Bronchial lymph node (tissue), 1 donor: ENCODE results near the genes HOXB1, HOXB2 and HOXB9.

- PRO-cap, result no peak
Observed at GRCh38 chr17:47683026-47683212, 11.0 kb upstream of the TBKBP1 start.

DNA sequence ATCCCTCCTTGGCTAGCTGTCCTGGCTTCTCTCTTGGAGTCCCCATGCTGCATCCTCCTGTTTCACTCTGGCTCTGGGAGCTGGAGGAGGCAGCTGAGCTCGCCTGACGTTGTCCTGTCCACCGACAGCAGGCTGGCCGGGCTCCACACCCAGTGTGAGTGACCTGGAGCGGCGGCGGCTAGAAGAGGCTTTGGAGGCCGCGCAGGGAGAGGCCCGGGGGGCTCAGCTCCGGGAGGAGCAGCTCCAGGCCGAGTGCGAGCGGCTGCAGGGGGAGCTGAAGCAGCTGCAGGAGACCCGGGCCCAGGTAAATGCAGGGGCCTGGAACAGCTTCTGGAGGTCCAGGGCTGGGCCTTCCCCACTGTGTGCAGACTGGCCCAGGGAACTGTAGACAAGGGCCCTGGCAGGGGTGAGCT, 5.2 kb downstream of the TBKBP1 start:
- PRO-cap, result no peak

GRCh38 chr17:47830019-47830933, 1.1 kb downstream of the MRPL10 start:
- PRO-cap, result bidirectional peak, plus-strand start at chr17:47830235, minus-strand start at chr17:47829965; unidirectional peak, plus-strand start at chr17:47830275

- PRO-cap, result no peak
Observed at GRCh38 chr17:47915938-47917146, 20.3 kb downstream of the SP2 start.

DNA sequence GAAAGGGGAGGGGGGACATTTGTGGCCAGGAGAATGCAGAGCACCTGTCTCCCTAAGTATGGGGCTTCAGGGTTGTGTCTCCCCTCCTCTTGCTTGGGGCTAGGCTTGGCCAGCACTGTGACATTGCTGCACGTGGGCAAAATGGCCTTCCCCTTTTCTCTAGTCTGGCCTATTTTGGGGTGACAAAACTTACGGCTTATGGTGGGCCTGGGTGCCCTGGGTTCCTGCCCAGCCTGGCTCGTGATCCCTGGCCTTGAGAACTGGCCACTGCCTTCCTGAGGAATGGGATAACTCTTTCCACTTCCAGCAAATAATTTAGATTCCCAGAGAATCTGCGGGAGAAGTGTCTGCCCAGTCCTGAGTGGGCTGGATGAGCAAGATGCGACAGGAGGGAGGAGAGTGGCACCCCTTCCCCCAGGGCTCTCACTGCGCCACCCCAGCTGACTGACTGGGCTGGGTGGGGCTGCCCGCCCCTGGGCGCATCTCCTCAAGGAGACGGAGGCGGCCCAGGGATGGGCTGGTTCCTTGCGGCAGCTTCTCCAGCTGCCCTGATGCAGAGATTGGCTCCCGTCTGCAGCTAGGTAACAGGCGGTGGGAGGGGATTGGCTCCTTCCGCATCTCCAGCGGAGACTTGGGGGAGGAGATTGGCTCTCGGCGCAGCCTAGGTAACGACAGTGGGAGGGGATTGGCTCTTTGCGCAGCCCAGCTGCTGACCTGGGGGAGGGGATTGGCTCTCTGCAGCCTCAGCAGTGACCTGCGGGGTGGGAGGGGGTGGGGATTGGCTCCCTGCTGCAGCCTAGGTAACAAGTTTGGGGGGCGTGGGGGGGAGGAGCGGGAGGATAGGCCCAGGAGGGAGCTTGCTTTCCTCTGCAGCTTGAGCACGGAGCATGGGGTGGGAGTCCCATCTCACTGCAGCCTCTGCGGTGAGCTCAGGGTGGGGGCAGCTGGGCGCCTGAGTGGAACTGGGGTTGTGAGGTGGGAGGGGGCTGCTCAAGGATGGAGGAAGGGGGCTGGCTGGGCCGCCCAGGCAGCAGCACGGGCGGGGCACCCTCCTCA, 6.0 kb downstream of the NFE2L1 start:
- PRO-cap, result bidirectional peak, plus-strand start at position 490 of the sequence, minus-strand start at position 450 of the sequence; unidirectional peak, minus-strand start at position 553 of the sequence

DNA sequence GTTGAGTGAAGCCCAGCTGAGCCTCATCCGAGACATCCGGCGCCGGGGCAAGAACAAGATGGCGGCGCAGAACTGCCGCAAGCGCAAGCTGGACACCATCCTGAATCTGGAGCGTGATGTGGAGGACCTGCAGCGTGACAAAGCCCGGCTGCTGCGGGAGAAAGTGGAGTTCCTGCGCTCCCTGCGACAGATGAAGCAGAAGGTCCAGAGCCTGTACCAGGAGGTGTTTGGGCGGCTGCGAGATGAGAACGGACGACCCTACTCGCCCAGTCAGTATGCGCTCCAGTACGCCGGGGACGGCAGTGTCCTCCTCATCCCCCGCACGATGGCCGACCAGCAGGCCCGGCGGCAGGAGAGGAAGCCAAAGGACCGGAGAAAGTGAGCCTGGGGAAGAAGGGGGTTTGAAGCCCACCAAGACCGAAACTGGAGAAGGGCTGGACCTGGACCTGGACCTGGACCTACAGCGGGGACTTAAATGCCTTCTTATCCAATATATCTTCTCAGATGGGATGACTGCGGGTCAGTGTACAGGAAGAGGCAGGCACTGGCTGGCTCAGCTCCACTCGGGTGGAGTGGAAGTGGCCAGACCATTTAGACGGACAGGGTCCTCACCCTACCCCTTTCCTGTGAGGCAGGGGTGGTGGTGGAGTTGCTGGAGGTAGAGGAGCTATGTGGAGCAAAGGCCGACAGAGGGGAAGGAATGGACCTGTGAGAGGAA, 11.3 kb downstream of the NFE2L1 start:
- PRO-cap, result no peak

- PRO-cap, result no peak
Observed at GRCh38 chr17:48122845-48123352, 15.3 kb downstream of the SNX11 start.

DNA sequence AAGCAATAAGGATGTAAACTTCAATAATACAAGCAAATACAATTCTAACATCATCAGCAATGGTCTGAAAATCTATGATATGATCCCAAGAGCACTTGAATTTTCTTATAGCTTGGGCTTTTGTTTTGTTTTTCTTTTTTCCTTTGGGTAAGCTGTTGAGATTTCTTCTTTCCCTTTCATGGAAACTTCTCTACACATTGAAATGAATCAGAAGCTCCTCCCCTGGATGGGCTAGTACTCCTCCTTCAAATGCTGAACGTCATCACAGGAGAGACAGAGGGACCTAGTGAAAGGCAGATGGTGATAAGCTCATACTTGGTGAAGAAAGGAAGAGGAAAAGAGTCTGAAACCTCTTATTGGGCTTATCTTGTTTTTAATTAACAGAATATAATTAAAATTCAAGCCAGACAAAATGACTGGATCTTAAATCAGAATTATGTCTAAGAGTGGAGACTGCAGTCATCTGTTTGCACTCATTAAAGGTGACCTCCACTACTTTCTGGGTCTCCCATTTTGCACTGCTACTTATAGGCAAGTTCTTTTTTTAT, 147.3 kb downstream of the SNX11 start:
- PRO-cap, result no peak

- PRO-cap, result no peak
Observed at GRCh38 chr17:48413637-48413964, 16.4 kb downstream of the SKAP1 start.

DNA sequence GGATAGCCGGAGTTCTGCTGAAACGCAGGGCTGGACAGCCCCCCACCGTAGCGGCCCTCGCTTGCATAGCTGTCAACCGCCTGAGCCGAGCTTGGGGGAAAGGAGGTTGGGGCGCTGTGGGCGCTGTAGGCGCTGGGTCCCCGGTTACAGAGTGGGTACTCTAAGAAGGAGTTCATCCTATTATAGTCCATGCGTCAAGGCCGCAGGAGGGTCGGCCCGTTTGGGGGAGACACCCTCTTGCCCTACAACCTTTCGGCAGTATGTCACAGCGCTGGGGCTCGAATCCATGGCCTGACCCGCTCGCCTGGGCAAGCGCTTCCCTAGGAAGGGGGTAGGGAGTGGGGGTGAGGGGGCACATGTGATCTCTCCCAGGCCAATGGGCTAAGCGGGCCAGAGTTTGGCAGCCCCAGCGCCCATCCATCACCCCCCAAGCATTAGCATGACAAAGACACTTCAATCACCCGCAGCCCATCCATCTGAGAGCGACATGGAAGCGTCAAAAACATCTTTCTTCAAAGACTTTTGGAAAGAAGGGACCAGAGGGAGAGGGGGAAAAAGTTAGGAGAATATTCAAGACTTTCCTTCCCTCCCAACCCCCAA, at the start of gene HOXB1:
TSS of gene HOXB1 (minus strand) at position 298 of the 600 bp plus-strand sequence.
- PRO-cap, result no peak

GRCh38 chr17:48541680-48542071, 3.2 kb downstream of the HOXB2 start:
- PRO-cap, result bidirectional peak, plus-strand start at chr17:48541975, minus-strand start at chr17:48541789

DNA sequence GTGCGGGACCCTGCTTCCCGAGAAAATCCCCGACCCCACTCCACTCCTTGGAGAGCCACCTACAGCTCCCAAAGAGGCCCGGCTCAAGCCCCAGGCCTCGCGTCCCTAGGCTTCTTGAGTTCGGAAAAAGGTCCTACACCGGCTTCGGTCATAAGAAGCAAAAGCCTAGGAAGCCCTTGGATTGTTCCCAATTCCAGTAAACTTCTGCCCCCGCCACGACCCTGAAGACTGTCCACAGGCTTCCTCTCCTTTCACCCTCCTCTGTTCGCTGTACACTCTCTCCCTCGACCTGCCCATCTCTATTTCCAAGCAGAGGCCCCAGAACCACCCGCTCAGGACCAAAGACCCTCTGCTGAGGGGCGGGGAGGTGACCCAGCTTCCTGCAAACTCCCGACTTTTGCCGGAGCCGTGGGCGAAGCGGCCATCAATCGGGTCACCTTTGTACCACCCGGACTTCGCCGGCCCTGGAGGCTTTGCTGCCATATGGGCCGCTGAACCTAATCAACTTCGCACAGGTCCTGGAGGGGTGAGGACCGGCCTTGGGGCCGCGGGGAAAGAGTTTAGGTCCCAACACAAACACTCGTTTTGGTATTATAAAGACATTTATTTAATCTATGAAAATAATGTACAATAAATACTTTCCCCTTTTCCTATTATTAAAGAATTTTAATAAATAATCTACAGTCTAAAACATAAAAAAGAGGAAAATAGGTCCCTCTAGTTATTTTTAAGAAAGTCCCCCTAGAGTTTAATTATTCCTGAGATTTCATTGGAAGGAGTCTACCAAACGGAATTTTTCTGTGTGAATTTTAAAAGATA, 2.6 kb downstream of the HOXB2 start:
- PRO-cap, result no peak

- PRO-cap, result bidirectional peak, plus-strand start at chr17:48545222, minus-strand start at chr17:48545112
Observed at GRCh38 chr17:48544972-48545469, at the start of gene HOXB2. Gene HOXB2 (minus strand): TSS chr17:48545109.

- PRO-cap, result no peak
Observed at GRCh38 chr17:48553677-48554889, 9.2 kb upstream of the HOXB2 start.

DNA sequence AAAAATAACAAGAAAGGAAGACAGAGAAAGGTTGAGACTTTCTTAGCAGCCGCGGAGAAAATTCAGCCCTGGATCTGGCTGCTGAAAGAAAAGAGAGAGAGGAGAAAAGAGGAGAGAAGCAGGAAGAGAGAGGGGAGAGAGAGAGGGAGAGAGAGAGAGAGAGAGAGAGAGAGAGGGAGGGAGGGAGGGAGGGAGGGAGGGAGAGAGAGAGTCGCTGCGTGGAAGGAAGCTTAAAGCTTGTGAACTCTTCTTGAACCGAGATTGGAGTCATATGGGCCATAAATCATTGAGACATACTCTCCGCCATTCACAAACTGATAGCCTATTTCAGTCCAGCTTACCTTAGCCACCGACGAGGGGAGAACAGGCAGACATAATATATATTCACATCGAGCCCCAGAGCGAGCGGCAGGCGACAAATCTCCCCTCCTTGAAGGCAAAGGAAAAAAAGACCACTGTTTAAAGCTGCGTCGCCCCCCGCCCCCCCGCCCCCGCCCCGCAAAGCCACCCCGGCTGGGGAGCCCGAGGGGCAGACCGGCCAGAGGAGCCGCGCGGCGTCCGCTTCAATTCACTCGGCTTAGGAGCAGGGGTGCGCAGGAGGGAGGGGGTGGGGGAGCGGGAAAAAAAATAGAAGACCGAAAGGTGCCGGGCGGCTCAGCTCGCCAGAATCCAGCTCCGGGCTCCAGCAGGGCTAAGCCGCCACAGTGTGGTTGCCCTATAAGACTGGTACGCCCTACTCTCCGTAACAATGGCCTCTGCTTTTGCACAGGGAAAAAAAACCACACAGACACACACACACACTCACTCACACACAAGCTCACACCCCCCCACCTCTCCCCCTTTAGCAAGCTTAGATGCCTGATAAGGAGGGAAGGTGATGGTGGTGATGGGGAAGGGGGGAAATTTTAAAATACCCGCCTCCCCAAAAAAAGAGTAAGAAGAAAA, 10.6 kb upstream of the HOXB2 start:
- PRO-cap, result no peak

DNA sequence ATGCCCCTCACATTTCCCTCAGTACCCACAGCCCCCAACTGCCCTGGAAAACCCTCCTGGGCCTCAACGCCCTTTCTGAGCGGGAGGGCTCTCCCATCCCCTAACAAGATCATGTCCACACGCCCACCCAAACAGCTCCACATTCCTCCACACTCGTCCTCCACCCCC, 14.4 kb downstream of the HOXB4 start:
- PRO-cap, result no peak

DNA sequence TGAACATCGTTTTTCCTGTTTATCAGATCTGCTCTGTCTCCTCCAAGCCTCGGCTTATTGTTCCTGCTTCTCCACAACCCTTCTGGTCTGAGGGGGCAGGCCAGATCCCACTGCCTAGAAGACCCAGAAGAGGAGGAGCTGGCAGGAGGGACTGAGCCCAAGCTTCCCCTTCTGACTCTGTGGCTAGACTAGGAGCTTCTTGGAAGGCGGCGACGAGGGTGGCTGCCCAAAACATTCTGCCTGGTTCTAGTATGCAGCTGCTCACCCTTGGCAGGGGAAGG, 5.2 kb upstream of the HOXB5 start:
- PRO-cap, result no peak

DNA sequence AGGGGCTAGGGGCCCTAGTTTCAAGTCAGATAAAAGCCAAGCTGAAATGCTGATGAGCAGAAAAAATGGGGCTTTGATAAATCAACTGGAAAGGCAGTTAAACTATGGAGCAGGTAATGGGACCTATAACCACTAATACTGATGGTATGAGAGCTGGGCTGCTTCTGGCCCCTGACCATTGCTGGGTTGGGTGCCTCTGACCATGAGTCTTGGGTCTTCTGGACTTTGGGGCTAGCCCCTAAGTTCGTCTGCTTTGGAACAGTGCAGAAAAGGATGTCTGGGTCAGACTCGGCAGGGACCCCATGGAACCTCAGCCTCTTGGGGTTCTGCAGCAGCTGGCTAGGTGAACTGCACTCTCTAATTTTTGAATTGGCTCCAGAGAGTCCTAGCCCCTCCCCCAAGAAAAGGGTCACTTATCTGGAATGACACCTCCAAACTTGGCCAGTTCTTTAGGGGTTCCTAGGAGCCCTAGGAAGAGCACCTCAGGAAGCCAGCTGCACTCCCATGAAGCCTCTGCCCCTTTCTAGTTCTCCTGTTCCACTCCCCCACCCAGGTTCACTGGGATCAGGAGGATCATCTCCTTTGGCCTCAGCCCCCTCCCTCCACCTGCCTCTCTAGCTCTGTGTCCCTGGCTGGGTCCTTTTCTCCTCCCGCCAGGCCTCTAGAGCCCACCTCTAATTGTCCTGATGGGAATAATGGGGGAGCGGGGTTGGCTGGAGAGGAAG, 1.4 kb downstream of the HOXB7 start:
- PRO-cap, result no peak

GRCh38 chr17:48625491-48626408, at the start of gene HOXB9:
Gene HOXB9 (minus strand): TSS chr17:48626358.
- PRO-cap, result no peak

- PRO-cap, result no peak
Observed at GRCh38 chr17:48671594-48672104, 45.5 kb upstream of the HOXB9 start.